Measurements from ENCODE around the gene COL4A4.

DNA sequence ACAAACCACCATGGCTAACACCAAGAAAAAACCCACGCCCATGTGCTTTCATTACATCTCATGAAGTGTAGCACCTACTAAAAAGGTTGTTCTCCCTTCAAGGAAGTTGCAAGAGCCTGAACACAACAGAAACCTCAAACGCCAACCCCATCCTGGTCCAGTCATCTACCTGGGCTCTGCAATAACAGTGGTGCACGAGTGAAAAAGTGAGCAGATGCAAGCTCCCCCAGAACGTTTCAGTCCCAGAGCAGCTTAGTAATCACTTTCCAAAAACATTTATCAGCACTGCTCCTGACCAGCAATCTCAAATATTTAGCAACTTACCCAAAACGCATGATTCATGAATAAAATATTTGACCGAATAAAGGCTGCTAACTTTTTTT lies 3.3 kb downstream of the WDFY1 start:
- PRO-cap: no peak

GRCh38 chr2:223975108-223975932 lies 18.1 kb downstream of the MRPL44 start:
- PRO-cap: no peak

GRCh38 chr2:224145841-224146353 lies 106.8 kb upstream of the SERPINE2 start:
- PRO-cap: no peak

GRCh38 chr2:224514489-224515076 lies 70.6 kb downstream of the CUL3 start:
- PRO-cap: no peak

GRCh38 chr2:224560359-224561646 lies 24.4 kb downstream of the CUL3 start:
- PRO-cap: no peak

DNA sequence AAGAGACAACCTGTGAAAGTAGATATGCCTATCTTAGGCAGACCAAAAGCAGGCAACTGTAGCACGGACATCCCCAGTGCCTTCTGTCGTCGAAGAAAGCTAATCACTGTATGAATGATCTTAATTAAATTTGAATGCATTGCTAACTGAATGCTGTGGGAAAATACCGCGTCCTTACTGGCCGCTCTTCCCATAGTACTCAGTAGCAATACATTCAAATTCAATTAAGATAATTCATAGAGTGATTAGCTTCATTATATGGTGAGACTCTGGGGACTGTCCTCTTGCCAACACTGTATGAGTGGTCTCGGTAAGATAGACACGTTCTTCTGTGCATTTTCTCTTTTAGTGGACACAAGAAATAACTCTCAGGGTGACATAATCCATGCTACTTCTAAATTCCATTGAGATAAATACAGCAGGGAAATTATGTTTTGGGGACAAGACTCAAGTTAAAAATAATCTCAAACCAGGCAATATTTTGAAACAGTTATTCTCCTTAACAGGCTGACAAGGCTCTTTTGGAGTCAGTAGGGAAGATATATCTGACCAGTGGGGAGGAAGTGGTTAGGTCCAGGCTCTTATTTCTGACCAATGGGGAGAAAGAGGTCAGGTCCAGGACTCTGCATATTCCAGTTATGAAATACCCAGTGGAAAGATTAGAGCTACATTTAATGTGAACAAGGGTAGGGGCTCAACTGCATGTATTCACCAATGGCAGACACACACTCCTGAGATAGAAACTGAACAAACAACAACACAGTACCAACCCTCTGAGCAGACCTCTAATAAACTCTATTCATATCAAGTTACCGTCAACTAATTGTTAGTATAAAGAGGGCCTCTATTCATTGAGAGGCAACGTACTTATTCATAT lies 97.3 kb downstream of the DOCK10 start:
- PRO-cap: unidirectional peak, minus-strand start at position 88 of the sequence; bidirectional peak, plus-strand start at position 674 of the sequence, minus-strand start at position 541 of the sequence; unidirectional peak, minus-strand start at position 738 of the sequence

- PRO-cap: no peak
Observed at GRCh38 chr2:225030303-225030575, 12.0 kb downstream of the DOCK10 start.

GRCh38 chr2:225361481-225361914 lies 38.0 kb upstream of the NYAP2 start:
- PRO-cap: unidirectional peak, minus-strand start at chr2:225361763

DNA sequence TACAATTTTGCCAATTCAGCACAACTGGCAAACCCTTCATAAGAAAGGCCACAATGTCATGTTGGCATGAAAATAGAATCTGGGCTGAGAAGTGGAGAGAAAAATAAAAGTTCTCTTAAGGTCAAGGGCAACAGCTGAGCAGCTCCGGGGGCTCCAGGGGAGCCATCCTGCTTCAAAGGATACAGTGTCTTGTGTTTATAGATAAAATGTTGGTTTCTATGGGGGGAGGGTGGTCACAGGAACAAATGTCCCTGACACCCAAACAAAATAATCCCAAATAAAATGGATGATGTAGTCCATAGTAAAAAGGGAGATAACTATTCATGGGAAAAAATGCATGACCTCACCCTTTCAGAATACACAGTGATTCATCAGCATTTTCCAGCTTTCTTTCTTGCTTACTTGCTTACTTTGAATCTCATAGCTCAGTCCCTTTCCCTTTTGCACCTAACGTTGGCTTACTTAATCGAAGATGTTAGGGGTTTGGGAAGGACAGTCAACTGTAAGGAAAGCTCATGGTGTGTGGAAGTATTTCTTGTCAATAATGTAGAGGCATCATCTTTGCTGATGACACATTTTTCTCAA lies 495.0 kb downstream of the NYAP2 start:
- PRO-cap: no peak

DNA sequence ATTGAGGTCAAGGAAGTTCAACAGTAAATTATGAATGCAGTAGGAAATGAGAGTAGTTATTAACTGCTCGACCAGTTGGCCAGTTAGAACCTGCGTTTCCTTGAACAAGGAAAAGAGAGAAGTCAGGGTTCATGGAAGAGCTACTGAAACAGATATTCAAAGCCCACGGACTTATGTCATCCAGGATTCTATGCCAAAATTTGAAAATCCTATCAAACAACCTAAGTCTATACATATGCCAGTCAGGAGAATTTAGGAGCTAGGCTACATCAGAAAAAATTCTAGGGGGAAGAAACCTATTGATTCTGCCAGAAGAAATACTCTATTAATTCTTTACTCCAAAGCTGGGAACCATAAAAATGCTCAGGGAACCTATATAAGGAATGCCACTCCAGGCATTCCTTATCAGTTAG lies 147.0 kb downstream of the IRS1 start:
- PRO-cap: no peak

- PRO-cap: no peak
Observed at GRCh38 chr2:226742292-226743032, 57.2 kb downstream of the IRS1 start.

GRCh38 chr2:226800922-226801971 lies 1.6 kb upstream of the IRS1 start:
- PRO-cap: unidirectional peak, minus-strand start at chr2:226801145; bidirectional peak, plus-strand start at chr2:226801679, minus-strand start at chr2:226801557

- PRO-cap: unidirectional peak, plus-strand start at chr2:226916934
Observed at GRCh38 chr2:226916711-226917039, 80.8 kb downstream of the RHBDD1 start.

DNA sequence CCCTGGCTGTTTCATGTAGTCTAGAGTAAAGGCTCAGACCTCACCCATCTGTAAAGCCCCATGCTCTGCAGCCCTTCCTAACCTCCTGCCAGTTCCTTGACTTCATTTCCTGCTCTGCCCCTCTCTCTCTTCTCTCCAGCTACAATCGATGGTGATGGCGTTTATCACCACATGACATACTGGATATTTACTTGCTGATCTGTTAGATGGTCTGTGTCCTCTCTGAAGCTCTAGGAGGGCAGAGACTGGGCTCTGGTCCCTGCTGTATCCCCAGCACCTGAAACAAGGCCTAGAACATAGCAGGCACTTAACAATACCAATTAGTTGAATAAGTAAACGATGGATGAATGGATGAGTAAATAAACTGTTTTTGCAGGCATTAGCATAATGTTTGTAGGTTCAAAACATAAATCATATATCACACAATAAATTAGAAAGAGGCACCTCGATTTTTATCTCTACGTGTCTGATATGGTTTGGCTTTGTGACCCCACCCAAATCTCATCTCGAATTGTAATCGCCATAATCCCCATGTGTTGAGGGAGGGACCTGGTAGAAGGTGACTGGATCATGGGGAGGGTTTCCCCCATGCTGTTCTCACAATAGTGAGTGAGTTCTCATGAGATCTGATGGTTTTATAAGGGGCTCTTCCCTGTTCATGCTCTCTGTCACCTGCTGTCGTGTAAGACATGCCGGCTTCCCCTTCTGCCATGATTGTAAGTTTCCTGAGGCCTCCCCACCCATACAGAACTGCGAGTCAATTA lies 76.0 kb downstream of the COL4A4 start:
- PRO-cap: no peak

GRCh38 chr2:227163821-227164866 lies at the start of gene COL4A4:
TSS of gene COL4A4 (minus strand) at chr2:227164205.
- PRO-cap: unidirectional peak, minus-strand start at chr2:227164207; bidirectional peak, plus-strand start at chr2:227164624, minus-strand start at chr2:227164236

DNA sequence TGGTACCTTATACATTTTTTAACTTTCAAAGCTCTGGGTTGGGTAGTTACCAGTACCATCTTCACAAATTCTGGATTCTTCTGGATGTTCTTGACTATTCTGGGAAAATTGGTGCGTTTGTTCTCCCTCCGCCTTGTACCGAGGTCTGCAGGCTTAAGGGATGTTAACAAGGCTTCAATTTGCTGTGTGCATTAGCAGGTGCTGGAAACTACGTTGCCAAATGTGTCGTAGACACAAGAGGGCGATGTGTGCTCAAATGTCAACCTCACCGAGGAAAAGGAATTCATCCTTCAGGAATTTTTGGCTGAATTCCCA lies 18.2 kb upstream of the SCYGR1 start:
- PRO-cap: no peak

DNA sequence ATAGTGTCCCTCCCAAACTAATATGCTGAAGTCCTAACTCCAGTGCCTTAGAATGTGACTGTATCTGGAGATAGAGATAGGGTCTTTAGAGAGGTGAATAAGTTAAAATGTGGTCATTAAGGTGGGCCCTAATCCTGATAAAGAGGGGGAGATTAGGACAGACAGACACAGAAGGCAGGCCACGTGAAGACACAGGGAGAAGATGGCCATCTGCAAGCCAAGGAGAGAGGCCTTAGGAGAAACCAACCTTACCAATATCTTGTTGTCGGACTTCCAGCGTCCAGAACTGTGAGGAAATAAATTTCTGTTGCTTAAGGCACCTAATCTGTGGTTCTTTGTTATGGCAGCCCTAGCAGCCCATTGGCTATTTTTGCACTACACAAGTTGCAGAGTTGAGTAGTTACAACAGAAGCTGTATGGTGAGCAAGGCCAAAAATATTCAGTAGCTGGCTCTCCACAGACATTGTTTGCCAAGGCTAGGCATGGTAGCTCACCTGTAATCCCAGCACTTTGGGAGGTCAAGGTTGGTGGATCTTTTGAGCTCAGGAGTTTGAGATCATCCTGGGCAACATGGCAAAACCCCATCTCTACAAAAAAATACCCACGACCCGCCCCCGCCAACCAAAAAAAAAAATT lies 27.0 kb upstream of the SCYGR1 start:
- PRO-cap: no peak

DNA sequence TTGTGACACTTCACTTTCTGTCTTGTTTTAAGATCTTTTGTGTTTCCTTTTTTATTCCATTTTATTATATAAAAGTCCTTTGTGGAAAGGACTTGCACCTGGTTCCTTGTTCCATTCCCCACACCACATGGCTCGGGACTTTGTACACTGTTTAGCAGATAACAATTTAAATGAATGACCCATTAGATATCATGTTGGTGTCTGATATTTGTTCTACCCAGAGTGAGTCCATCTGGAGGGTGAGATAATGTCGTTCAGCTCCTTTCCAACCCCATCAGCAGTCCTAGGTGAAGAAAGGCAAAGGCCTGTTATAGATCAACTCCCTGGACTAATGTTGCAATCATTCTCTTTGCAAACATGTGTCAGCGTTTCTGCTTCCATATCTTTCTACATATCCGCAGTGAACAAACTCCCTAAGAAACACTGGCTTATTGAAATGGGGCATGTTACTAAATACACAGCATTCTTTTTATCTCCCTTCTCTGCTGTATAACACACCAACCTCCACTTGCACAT lies 20.7 kb upstream of the AGFG1 start:
- PRO-cap: no peak

DNA sequence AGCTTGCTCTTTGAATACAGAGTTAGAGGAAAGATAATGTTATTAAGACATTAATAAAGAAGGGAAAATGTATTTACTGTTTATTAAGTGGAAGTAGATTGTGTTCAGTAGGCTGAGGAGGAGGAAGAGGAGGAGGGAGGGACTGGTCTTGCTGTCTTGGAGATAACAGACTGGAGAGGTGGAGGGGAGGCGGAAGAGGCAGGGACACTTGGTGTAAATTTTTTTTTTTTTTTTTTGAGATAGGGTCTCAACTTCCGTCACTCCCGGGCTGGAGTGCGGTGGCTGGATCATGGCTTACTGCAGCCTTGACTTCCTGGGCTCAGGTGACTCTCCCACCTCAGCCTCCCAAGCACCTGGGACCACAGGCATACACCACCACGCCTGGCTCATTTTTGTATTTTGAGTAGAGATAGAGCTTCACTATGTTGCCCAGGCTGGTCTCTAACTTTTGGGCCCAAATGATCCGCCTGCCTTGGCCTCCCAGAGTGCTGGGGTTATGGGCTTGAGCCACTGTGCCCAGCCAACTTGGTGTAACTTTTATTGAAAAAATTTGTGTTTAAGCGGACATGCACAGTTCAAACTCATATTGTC lies 32.1 kb downstream of the AGFG1 start:
- PRO-cap: no peak

GRCh38 chr2:227555278-227555981 lies 43.3 kb upstream of the SCYGR2 start:
- PRO-cap: no peak